PC-3 (cell line): ENCODE data around the genes CEP162, TBX18 and RNGTT.

DNA sequence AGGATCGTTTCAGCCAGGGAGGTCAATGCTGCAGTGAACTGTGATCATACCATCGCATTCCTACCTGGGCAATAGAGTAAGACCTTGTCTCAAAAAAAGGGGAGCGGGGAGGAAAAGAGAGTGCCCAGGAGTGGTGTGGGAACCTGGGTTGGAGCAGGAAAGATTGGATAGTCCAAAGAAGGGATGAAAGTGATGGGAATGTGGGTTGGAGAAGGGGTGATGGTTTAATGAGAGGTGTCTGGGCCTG lies 18.0 kb downstream of the MRAP2 start:
- RAMPAGE, long total RNA, result no peak

DNA sequence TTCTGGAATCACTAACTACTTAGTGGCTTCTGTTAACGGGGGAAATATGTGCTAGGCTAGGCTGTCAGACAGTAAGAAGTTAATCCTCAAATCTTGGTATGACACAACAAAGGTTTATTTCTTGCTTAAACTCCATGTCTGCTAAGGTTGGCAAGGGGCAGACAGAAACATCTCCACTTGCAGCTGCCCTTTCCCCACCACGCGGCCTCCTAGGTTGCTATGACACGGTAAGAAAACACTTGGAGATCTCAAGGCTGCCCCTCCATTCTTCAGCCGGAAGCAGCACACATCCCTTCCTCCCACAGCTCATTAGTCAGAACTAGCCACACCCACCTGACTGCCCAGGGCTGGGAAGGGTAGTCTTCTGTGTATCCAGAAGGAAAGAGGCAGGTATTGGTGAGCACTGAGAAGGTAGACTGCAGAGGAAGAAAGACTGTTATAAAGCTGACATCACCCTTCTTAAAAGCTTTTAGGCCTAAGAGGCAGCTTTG lies 41.4 kb downstream of the MRAP2 start:
- RAMPAGE, long total RNA, result no peak

- RAMPAGE, long total RNA, result no peak
These were observed at the start of gene CEP162 for GRCh38 chr6:84226881-84228167. TSS of gene CEP162 (minus strand) at chr6:84227643.

GRCh38 chr6:84764116-84765119 lies at the start of gene TBX18:
TSS of gene TBX18 (minus strand) at chr6:84764598.
- RAMPAGE, long total RNA, result no peak

GRCh38 chr6:85451625-85451839 lies 1.6 kb downstream of the NT5E start:
- RAMPAGE, long total RNA, result no peak

- RAMPAGE, long total RNA, result no peak
These were observed 2.0 kb downstream of the NT5E start for GRCh38 chr6:85451840-85452231.

DNA sequence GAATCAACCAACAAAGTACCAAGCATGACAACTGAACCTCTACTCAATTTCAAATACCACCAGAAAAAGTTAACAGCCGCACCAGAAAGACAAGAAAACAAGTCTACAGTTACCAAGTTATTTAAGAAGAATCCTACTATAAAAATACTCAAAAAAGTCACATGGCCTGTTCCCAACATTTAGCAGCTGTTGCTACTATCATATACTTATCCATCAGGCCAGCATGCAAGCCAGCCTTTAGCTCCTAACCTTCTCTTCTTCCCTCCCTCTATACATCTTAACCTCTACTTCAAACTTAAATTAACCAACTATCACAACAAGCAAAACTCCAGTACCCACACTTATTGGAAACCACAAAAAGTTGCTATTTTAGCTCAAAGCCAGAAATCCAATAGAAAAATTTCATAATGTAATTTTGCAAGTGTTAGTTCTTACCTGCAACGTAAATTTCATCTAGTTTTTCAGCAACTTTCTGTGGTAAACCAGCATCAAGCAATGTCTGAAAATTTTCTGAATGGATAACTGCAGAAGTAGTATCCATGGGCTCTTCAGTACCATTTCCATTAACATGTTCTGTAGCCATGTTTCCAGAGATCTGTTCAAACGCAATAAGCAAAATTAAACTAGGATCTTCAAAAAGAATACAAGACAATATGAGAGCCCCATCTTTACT lies 1.7 kb downstream of the SYNCRIP start:
- RAMPAGE, long total RNA, result no peak

GRCh38 chr6:85674417-85675209 lies 31.9 kb upstream of the SYNCRIP start:
- RAMPAGE, long total RNA, result no peak

- RAMPAGE, long total RNA, result no peak
These were observed 41.5 kb upstream of the SYNCRIP start for GRCh38 chr6:85684110-85684648.

GRCh38 chr6:86005015-86005214 lies 362.2 kb upstream of the SYNCRIP start:
- RAMPAGE, long total RNA, result no peak

- RAMPAGE, long total RNA, result no peak
These were observed 414.6 kb upstream of the SYNCRIP start for GRCh38 chr6:86057166-86057766.

DNA sequence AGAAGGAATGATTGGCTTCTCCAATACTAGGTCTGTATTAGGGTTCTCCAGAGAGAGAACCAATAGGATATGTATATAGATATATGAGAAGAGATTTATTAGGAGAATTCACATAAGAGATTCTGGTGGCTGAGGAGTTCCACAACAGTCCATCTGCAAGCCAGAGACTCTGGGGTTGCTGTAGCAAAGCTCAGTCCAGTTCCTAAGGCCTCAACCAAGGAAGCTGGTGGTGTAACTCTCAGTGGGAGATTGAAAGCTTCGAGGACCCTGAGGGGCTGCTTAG lies 29.1 kb downstream of the ZNF292 start:
- RAMPAGE, long total RNA, result no peak

- RAMPAGE, long total RNA, result no peak
These were observed 15.6 kb downstream of the RARS2 start for GRCh38 chr6:87573962-87574895.

DNA sequence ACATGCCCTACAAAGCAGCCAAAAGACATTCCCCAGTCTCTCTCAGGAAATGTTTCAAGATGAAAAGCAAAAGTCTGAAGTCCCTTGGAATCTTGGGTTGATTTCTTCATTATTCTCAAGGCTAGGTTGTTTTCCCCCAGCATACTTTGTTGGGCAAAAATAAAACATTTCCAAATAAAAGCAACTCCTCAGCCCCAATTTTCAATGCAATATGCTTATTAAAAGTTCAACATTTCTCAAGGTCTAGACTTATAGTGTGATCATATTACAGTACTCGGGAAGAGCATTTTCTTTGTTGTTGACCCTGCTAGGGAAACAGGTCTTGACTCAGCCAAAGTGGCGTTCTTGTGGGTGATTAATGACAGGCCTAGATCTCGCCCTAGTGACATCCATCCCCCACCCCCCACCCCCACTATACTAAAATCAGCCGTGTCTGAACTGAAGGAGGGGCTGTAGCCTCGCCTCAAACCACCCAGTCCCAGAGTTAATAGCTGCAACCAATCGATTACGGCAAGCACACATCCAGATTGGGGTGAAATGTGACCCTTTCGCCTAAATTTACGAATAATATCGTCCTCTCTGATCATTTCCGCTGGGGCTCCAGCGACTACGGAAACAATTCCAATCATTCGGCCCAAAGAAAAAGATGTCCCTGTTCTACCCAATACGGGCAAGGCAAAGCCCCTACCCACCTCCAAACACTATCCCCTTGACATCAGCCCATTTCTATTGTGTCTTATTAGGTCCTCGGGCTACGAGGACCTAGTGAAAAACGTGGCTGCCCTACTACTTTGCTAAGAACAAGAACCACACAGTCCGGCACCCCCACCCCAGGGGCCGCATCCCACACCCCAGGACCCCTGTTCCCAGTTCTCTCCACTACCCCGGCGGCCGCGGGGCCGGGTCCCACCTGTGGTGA lies 1.2 kb downstream of the AKIRIN2 start:
- RAMPAGE, long total RNA, result no peak

GRCh38 chr6:88177797-88178140 lies 11.6 kb upstream of the CNR1 start:
- RAMPAGE, long total RNA, result no peak

DNA sequence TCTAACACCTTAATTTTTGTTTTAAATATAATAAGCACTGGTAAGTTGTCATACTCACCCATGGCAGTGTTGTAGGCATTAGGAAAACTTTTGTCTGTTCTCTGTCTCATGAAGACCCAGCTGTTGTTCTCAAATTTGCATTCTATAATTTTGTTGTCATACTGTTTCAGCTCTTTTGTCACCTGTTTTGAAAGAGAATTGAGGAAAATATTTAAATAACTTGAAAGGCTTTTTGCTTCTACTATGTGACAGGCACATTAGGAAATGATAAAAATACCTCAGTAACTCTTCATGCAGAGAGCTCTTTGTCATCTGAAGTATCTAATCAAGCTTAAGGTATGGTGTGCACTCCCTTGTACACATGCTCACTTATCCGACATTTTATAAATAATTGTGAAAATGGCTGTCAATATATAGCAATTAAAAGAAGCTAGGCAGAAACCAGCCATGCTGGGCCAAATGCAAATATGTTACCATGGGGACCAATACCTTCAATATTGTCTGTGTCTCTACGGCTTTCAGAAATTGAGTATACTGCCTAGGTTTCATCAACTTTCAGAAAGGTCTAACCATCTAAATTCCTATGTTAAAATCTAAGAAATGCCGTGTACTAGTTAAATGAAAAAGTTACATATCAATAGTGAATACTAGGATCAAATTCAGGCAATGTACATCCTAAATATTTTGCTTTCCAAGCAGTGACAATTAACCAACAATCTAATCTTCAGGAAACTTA lies 349.0 kb downstream of the RNGTT start:
- RAMPAGE, long total RNA, result no peak

DNA sequence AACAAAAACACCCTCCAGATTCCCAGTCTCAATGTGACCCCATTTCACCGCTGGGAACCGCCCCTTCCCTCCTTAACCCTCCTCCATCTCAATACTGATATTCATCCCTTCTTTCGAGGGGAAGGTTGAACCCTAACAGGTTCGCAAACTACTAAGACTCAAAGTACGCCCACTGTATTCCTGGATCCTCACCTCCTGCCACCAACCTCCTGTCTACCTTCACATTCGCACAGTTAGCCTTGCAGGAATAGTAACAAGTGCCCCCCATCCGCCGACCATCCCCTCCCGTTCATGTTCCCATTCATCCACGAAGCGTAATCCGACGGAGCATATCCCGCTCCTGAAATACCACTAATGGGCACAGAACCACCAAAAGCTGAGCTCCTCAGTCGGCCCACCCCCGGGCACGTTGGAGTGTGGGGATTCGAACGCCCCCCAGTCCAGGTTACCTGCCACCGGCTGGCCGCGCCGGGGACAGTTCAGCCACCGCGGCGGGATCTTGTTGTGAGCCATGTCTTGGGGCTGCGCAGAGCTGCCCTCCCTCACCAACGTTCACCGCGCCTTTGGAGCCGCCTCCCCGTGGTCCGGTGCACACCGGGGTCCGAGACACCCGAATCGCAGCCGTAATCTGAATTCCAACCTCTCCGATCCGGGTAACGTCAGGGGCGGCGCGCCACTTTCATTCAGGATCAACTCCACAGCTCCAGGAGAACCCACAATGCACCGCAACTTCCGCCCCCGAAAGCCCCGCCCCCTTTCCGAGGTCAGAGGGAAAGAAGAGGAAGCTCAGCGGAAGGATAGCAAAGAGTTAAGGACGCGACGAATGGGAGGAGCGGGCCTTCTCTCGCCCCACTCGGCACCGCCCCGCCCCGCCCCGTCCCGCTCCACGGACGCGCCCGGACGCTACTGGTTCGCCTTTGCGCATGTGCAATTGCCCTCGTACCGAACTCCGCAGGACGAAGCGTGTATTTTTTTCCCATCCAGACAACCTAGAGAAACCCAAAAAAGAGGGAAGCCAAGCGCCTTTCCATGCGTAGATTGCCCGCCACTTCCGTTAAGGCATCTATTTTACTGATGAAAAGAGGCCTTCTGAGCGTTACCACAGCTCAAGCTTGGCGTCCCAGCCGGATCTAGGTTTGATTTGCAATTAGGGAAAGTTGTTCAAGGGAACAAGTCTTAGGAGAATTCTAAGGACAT lies at the start of gene RNGTT:
Gene RNGTT (minus strand): TSS at position 722 of the 1,197 bp plus-strand sequence.
- RAMPAGE, long total RNA, result no peak

GRCh38 chr6:89044714-89044960 lies 35.9 kb upstream of the PNRC1 start:
- RAMPAGE, long total RNA, result no peak

DNA sequence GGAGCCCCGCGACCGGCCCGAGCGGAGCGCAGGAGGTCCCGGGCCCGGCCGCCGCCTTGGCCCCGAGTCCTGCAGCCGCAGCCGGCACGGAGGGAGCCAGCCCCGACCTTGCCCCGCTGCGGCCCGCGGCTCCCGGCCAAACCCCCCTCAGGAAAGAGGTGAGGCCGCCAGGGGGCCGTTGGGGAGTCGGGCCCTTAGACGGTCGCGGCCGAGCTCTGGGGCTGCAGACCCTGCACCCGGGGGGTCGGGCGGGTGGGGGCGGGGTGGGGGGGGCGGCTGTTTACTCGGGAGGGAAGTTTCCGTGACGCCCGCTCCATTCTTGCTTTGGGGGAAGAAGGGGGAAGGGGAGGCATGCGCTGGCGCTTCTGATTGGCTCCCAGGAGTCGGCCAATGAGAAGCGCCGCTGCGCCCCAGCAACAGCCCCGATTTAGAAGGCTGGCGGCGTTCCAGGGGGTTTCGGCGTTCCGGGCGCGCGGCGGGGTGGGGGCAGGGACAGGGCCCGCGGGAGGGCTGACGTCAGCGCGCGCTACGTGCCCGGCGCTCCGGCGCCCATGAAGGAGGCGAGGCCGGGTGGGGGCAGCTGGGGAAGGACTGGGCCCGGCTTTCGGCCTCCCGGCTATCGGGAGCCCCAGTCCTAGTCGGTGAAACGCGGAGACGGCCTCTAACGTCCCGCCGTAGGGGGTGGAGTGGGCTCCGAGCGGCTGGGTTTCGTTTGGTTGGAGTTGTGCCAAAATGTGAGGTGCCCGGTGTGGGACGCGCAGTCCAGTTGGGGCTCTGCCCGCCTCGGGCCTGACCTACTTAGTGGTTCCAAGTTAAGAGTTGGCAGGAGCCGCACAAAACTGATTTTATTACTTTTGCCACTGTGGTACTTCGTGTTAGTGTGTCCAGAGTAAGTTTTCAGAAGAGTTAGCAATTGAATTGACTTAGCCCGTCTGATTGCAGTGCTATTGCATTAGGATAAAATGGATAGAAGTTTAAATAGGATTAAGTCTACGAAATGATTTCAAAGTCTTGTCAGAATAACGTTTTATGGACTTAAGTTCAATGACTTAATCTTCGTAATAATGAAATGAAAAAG lies 1.1 kb downstream of the PNRC1 start:
- RAMPAGE, long total RNA, result no peak

GRCh38 chr6:89146172-89147332 lies 697 bp downstream of the PM20D2 start:
- RAMPAGE, long total RNA, result no peak